Smooth muscle cell (in vitro differentiated cells): ENCODE measurements around the genes PGM5, PABIR1 and MAMDC2.

- RAMPAGE, long total RNA = no peak
Measured at GRCh38 chr9:64368957-64369509, 916.0 kb downstream of the FOXD4L5 start.

- RAMPAGE, long total RNA = no peak
Measured at GRCh38 chr9:68356481-68357301, at the start of gene PGM5. Gene PGM5, plus strand, starts transcription at chr9:68356611.

DNA sequence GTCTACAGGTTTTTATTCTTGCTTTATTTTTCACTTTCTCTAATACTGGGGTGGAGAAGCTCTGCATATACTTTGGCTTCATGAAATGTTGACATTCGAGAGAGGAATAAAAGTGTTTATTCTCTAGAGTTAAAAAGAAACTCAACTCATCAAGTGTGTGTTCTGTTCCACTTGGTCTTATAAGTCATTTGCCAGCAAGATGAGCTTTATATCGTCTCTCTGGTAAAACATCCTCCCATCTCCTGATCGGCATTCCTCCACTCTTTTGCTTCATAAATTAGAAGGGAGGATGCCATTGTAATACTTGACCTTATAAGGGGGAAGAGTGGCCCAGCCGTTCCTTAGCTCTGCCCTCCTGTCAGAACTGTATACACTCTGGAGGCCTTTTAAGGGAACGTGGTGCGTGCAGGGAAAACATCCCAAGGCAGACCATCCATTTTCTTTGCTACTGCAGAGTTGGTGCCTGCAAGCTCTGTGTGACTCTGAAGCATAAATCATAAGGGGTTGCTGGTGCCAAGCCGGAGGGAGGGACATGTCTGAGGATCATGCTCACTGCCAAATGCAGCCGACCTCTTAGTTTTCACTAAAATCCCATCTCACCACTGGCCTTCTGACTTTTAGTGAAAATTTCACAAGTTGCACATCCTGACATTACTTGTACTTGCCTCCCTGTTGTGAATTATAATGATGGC lies 90.4 kb downstream of the PGM5 start:
- RAMPAGE, long total RNA = no peak

- RAMPAGE, long total RNA = no peak
Measured at GRCh38 chr9:68508441-68509073, 32.1 kb downstream of the TMEM252 start.

DNA sequence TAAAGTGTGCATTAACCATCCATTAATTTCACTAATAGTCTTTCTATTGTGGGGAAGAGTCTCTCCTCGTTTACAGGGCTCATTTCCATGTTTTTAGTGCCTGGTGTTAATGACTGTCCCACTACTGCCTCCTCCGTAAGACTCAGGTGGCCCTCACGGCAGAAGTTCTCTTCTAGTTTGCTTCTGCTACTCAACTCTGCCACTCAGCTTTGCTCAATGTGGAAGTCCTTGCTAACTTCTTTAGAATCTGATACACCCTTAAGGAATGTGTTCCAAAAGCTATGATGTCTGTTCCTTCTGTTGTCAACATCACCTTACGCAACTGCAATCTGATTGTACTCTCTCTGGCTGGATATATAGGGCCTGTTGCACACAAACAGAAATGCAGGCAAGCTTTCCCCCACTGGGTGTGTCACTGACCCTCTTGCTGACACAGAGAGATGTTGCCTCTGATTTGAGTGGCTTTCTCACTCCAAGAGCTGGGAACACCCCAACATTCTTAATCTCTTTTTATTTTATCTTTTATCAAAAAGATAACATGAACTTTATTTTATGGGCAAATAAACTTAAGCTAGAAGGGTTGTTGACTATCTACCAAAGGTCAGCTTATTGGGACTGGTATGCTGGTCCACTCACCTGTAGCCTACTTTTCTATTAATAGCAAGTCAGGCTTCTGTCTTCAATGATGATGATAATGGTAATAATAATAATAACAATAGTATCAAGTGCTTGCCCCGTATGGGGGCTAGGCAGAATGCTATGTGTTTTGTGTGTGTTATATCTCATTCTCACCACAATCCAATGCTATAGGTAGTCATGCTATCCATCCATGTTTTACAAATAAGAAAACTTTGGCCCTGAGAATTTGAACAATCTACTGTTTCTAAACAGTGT lies 25.2 kb downstream of the TMEM252 start:
- RAMPAGE, long total RNA = no peak

DNA sequence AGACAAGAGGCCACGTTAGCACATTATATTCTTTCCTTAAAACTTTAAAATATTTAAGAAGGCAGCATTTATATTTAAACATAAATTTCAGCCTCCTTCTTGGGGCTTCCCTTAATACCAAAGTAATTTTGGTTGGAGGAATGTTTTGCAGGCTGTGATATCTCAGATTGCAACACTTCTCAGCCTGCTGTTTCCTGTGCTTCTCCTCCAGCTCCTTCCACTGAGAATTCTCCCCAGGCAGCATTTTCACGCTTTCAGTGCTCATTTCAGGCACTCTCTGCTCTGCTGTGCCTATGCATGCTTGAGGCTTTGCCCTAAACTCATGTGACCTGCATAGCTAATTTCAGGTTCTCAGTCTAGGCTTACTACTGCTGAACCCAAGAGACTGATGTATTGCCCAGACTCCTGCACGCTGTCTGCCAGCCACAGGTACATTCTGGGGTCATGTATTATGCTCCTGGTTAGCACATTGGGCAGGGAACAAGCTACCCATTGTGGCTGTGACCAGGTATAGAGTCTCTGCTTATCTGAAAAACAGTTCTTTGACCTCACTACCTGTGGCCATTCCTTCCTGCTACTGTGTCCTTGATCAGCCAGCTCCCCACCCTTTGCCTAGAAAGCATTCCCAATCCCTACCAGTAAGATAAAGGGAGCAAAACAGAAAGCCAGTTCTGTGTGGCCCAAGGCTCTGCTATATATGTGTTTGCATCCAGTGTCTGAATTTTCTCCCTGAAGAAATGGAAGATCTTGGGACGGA lies 34.6 kb downstream of the PIP5K1B start:
- RAMPAGE, long total RNA = no peak

GRCh38 chr9:68779847-68780690 lies at the start of gene PABIR1:
Gene PABIR1, plus strand, starts transcription at chr9:68780065.
- RAMPAGE, long total RNA = start-site peak on the plus strand at chr9:68780037-68780065, 81 and 86 reads in 2 replicates

GRCh38 chr9:68799319-68799784 lies 19.5 kb downstream of the PABIR1 start:
- RAMPAGE, long total RNA = no peak

DNA sequence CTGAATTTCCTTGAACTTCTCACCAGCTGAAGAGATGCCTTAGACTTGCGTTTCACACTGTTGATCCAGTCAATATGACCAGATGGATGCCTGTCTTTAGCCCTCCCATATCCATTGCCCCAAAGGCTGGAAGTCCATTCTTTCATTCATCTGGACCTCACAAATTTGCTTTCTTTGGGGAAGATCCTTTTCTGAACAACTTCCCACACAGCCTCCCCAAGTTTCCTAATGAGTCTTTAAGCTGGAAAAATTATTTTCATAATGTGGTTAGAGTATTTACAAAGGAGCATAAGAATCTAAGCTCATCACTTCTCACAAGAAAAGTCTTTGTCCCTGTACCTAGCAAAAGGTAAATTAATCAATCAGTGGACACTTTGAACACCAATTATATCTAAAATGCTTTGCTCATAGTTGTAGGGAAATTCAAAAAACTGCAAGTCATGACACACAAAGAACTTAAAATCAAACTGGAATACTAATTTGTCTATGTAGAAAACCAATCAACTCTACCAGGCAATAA lies 98.4 kb downstream of the PABIR1 start:
- RAMPAGE, long total RNA = no peak

- RAMPAGE, long total RNA = no peak
Measured at GRCh38 chr9:68942113-68942446, 71.8 kb downstream of the PRKACG start.

DNA sequence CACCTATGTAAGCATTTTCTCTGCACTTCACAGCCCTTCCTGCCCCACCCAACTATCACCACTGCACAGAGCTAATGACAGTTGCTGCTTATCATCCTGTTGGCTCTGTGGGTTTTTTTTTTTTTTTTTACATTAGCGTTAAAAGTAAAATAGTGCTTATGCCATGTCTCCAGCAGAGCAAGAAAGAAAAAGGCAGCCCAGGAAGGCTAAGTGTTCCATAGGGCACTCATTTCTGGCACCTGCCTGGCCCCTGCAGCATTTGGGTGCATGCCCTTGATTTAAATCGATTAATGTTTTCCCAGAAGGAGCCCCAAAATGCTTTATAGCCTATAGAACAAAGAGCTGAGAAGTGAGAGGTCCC lies 6.0 kb upstream of the PRKACG start:
- RAMPAGE, long total RNA = no peak

DNA sequence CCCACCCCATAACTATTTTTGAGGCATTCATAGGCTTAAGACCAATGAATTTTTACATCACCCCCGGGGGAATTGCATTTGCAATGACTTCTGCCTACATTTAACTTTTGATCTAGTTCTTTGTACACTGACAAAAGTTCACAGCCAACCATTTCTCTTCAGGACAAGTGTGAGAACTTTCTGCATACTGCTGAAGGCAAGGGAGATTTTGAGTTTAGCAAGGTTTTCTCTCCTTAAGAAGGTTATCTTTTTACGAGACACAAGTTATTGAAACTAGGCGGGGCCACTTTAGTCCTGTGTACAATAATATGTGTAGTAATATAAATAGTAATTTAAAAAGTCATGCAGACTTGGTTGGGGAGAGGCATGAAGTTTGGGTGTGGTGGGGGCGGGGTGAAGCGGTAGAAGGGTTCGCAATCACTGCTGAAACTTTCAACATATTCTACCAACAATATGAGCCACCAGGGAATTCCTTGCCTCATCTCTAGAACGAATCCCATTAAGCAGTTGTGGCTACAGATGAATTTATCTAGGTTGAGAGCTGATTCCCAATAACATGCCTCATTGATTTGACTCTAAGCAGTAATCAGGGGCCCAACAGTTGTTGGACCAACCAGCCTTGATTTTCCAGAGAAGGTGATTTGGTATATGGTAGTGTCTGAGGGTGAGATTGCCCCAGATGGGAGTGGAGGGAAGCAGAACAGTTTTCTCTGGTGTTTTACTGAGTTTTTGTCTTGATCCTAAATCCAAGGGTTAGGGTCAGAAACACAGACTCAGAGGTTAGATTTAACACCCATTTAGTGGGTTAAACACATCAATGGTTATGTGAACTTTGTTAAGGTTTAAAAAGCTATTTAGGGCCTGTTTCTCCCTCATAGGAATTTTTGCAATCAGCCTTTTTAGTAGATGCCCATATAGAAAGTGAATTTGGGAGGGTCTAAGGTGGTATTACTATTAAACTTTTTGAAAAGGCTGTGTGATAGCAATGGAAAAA lies 2.8 kb downstream of the TJP2 start:
- RAMPAGE, long total RNA = no peak

- RAMPAGE, long total RNA = no peak
Measured at GRCh38 chr9:69180751-69181039, 6.6 kb downstream of the TJP2 start.

- RAMPAGE, long total RNA = no peak
Measured at GRCh38 chr9:69192182-69192587, 18.1 kb downstream of the TJP2 start.

GRCh38 chr9:69193272-69193694 lies 19.2 kb downstream of the TJP2 start:
- RAMPAGE, long total RNA = no peak

GRCh38 chr9:69306950-69307264 lies 18.1 kb upstream of the ENTREP1 start:
- RAMPAGE, long total RNA = no peak

- RAMPAGE, long total RNA = no peak
Measured at GRCh38 chr9:69397249-69397927, 72.4 kb downstream of the ENTREP1 start.

DNA sequence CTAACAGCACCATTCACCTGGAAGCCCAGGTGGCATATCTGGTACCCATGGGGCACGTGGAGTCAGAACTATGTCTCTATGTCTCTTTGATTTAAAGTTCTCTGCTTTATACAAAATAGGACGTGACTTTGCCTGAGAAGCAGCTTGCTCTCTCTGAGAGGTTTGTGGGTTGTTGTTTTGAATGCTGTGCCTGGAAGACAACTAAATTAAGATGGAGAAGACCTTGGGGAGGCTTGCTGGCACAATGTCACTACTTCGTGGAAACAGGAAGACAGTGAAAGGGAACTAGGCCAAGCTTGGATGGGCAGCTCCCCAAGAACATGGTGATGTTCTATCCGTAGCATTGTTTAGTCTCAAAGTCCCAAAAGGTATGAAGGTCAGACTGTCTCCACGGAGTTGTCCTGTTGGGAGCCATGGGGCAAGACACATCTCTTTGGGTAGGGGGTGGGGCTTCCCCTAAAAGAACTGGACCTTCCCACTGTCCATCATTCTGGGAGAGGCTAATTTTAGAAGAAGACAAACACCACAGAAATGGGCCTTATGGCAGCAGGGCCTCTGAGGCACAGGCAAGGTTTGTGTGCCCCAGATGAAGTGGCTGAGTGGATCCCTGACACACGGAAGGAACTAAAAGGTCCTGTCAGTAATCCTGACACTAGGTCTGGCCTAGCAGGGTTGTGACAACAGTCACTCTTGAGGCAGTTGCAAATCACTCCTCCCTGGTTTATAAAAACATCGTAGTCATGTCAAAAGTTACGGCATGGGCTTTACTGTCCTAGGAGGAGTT lies 140.5 kb downstream of the ENTREP1 start:
- RAMPAGE, long total RNA = no peak

- RAMPAGE, long total RNA = start-site peak on the plus strand at chr9:70043729-70044016, 72 and 15 reads in 2 replicates
Measured at GRCh38 chr9:70043312-70044288, at the start of gene MAMDC2. Gene MAMDC2, plus strand, starts transcription at chr9:70043848.

DNA sequence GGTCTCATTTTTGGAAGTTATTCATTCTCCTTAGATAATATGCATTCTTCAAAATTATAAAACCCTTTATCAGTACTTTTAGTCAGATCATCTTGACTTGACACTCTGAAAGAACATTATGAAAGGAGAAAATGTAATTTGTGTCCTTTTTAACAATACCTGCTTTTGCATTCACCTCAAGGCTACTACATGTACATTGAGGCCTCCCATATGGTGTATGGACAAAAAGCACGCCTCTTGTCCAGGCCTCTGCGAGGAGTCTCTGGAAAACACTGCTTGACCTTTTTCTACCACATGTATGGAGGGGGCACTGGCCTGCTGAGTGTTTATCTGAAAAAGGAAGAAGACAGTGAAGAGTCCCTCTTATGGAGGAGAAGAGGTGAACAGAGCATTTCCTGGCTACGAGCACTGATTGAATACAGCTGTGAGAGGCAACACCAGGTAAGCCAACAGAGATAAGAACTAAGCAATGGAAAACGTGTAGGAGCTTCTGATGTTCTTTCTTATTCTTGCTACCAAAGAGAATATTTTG lies 40.6 kb upstream of the SMC5 start:
- RAMPAGE, long total RNA = no peak